Mesangial cell (primary cell): Measurements from ENCODE around the genes ZNF846, OLFM2 and ICAM5.

DNA sequence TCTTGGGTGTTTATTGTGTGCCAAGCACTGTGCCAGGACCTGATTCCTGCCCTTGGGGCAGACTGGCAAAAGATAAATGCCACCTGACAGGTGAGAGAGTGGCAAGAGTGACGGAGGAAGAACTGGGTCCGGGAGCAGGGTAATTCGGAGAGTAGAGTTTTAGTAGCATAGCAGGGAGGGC lies 6.1 kb downstream of the RAB11B start:
- RAMPAGE, long total RNA = no peak

- RAMPAGE, long total RNA = no peak
Measured at GRCh38 chr19:8455242-8455875, 10.6 kb downstream of the HNRNPM start.

DNA sequence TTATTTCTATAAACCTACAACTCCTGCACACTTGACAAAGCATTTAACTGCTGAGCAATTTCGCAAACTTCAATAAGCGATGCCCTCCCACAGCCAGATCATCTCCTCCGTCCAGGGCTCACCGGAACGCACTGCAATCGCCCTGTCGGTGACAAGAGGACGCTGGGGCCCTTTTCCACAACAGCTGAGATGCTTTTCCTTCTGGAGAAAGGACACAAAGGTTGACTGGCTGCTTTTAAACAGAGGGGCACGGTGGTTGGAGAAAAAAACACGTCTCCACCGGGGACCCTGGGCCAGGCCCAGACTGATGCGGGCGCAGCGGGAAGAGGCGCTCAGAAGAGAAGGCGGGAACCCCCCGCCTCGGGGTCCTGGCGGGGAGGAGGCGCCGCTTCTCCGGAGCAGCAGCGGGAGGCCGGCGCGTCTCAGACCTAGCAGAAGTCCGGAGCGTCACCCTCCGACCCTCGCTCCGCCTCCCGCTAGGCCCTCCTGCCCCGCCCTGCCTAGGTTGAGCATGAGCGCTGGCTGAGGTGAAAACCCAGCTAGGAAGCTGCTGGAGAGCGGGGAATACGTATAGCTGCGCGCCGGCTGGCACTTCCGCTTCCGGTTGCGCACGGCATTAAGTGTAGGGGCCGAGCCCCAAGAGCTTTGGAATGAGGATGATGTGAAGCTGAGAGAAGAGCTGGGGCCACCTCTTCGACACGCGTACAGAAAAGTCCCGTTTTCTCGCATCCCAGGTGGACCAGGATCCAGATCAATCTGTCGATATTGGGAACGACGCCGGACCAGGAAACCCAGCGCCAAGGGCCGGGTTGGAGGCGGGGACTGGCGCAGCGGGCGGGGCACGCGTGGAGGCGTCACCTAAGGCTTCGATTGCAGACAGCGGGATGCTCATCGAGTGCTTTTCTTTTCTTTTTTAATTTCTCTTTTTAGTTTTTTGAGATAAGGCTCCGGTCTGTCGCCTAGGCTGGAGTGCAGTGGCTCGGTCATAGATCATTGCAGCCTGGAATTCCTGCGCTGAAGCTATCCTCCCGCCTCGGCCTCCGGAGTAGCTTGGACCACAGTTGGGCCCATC lies at the start of gene ZNF846:
Gene ZNF846 (minus strand): TSS at position 572 of the 1,072 bp plus-strand sequence.
- RAMPAGE, long total RNA = no peak

DNA sequence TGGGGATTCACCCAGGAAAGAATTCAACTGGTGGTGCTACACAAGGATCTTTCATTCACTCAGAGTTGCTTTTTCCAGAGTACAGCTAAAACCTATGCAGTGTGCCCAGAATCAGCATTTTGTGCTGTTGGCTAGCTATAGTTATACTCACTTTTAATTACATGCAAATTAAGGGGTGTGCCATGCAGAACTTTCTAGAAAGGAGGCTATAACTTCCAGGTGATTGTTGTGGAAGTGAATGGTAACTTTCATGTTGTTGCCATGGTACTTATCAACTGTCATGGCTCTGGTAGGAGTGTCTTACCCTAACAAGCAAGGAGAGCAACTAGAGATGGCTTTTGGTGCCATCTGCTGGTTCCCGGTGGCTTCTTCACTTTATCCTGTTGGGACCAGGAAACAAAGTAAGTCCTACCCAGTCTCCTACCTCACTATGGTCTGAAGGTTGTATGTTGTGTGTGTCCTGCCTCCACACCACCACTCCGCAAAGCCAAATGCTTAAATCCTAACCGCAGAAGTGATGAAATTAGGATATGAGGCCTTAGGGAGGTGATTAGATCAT lies 22.8 kb downstream of the FBXL12 start:
- RAMPAGE, long total RNA = no peak

- RAMPAGE, long total RNA = start-site peak on the minus strand at chr19:9810674-9810710, 9 reads; start-site peak on the minus strand at chr19:9810878-9810999, 11 reads
Measured at GRCh38 chr19:9810337-9811692, 8.1 kb downstream of the FBXL12 start.

DNA sequence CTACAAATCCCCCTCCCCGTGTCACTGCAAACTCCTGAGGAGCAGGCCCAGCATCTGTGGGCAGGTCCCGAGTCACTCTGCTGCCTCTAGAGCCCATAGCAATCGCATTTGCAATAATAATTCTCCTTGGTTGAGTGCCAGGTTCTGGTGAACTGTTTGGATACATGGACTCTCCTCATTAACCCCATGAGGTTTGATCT lies 910 bp downstream of the PIN1 start:
- RAMPAGE, long total RNA = no peak

GRCh38 chr19:9936155-9936848 lies at the start of gene OLFM2:
Gene OLFM2, minus strand, starts transcription at chr19:9936515.
- RAMPAGE, long total RNA = no peak

DNA sequence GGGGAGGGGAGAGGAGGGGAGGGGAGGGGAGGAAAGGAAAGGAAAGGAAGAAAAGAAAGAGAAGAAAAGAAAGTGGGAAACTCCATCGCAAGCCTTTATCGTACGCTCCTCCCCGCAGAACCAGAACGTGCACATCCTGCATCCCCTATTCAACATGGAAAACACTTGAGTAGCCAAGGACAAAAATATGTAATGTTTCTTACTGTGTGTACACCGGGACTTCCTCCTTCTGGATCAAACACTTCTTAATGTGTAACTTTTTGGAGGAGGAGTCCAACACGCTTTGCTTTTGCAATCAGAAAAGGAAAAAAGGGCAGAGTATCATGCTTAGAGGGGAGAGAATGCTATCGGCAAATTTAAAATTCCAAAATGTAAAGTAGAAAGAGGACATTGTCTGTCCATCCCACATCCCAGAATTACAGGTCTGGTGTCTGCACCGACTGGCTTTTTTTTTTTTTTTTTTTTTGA lies 7.8 kb upstream of the SHFL start:
- RAMPAGE, long total RNA = no peak

DNA sequence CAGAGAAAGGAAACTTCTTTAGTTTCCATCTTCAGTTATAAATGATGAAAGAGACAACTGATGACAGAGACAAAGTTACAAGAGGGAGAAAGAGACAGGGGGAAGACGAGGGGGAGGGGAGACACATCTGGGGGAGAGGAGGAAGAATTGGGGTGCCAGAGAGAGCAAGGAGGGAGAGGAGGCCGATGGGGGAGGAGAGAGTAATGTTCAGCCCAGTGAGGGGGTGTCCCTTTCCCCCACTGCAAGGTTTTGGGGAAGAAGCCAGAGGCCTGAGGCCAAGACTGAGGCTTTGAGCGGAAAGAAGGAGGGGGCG lies 699 bp upstream of the PPAN start:
- RAMPAGE, long total RNA = no peak

- RAMPAGE, long total RNA = no peak
Measured at GRCh38 chr19:10109542-10110034, 1.9 kb upstream of the P2RY11 start.

DNA sequence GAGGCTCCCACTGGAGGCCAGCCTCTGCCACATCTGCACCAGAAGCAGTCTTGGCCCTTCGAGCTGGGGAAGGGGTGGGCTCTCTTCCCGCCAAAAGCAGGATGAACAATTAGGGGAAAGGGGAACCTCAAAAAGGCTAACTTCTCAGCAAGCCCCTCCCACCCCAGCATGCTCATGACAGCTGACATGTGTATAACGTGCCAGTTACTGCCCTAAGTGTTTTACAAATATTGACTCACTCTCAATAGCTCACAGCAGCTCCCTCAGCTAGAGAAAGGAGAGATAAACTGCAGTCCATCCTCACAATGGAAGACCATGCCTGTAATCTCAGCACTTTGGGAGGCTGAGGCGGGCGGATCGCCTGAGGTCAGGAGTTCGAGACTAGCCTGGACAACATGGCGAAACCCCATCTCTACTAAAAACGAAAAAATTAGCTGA lies 7.3 kb upstream of the S1PR2 start:
- RAMPAGE, long total RNA = no peak

- RAMPAGE, long total RNA = no peak
Measured at GRCh38 chr19:10242687-10243200, 9.3 kb upstream of the MRPL4 start.

DNA sequence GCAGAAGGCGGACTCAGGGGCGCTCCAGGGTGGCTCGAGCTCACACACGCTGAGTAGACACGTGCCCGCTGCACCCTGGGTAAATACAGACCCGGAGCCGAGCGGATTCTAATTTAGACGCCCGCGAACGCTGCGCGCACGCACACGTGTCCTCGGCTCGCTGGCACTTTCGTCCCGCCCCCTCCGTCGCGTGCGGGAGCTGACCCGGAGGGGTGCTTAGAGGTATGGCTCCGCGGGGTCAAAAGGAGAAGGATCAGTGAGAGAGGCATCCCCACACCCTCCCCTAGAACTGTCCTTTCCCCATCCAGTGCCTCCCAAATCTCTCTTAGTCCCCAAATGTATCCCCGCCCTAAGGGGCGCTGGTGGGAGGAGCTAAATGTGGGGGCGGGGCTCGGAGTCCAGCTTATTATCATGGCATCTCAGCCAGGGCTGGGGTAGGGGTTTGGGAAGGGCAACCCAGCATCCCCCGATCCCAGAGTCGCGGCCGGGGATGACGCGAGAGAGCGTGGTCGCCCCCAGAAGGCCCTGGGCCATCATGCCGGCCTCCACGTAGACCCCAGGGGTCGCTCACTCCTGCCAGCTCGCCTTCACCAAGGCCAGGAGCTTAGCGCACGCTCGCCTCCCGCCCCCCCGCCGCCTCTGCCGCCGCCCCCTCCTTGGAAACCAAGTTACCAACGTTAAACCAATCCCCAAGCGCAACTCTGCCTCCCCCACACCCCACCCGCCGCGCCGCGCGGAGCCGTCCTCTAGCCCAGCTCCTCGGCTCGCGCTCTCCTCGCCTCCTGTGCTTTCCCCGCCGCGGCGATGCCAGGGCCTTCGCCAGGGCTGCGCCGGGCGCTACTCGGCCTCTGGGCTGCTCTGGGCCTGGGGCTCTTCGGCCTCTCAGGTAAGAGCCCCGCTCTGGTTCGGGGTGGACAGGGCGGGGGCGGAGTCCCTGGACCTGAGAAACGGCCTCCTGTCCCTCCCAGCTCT lies at the start of gene ICAM5:
Gene ICAM5 (plus strand): TSS at position 713 of the 972 bp plus-strand sequence.
- RAMPAGE, long total RNA = no peak

GRCh38 chr19:10295137-10295908 lies 5.6 kb downstream of the ICAM5 start:
- RAMPAGE, long total RNA = no peak

DNA sequence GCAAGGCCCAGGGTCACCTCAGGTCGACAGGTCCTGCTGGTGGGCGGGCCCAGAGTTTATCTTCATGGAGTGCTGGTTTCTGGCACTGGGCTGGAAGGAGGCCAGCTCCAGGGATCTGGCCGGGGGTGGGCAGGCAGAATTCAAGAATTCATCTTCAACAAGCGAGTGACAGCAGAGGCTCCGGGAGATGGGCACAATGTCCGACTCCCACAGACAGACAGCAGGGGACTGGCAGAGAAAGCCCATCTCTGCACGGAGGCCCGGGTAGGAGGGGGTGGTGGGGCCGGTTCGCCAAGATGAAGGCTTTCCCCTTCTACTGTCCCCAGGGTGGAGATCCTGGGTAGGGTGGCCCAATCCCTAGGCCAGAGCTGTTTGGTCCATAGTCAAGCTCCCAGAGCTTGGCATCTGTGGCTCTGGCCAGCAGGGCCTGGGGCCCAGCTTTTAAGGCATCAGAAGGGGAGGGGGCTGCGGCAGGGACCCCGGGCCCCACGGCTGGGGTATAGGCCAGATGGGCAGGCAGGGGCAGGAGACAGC lies 610 bp upstream of the FDX2 start:
- RAMPAGE, long total RNA = no peak

DNA sequence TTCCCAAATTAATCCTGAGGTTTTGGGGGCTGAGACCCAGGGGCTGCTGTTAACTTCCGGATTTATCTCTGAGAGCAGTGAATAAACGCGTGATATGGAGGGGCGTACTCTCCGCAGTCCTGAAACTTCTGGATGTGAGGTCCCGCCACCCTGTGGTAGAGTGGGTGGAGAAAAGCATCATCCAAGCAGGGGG lies 671 bp downstream of the RAVER1 start:
- RAMPAGE, long total RNA = no peak

DNA sequence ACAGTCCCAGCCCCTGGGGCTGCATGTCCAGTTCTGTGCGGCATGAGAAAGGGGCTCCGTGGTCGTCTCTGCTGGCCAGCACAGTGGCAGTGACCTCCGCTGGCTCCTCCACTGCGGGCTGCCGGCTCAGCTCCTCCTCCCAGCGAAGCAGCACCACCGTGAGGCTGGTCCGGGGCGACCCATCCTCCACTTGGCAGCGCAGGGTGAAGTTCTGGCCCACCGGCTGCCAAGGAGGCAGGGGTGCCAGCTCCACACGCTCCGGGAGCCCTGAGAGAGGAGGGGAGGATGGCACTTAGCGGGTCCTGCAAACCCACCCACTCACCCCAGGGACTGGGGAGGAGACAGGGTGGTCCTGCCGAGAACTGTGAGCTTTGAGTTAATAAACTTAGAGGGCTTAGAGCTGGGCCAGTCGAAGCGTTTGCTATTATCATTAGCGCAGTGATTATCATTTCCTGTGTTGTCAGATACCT lies 2.4 kb upstream of the RAVER1 start:
- RAMPAGE, long total RNA = no peak

DNA sequence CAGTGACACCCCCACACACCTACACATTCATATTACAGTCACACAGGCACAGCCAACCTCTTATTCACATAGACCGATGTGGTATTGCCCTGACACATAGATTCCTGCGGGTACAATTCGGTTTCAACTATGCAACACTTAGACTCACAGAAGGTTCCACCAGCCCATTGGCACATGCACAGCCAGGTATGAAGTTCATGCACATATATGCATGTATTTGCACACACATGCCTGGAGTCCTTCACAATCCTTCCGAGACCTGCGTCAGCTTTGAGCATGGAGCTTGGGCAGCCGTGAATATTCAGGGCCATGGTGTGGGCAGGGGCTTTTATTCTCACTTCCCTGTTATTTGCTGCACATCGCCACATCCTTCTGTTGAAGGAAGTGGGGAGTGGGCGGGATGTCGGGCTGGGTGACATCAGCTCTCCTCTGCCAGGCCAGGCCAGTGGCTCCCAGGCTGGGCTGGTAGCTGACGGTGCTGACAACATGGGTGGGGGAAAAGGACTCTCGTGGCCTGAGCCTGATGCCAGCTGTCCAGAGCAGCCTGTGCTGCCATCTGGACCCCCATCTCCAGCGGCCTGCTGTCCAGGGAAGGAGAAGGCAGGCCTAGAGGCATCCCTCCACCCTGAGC lies 5.4 kb upstream of the CDC37 start:
- RAMPAGE, long total RNA = no peak

DNA sequence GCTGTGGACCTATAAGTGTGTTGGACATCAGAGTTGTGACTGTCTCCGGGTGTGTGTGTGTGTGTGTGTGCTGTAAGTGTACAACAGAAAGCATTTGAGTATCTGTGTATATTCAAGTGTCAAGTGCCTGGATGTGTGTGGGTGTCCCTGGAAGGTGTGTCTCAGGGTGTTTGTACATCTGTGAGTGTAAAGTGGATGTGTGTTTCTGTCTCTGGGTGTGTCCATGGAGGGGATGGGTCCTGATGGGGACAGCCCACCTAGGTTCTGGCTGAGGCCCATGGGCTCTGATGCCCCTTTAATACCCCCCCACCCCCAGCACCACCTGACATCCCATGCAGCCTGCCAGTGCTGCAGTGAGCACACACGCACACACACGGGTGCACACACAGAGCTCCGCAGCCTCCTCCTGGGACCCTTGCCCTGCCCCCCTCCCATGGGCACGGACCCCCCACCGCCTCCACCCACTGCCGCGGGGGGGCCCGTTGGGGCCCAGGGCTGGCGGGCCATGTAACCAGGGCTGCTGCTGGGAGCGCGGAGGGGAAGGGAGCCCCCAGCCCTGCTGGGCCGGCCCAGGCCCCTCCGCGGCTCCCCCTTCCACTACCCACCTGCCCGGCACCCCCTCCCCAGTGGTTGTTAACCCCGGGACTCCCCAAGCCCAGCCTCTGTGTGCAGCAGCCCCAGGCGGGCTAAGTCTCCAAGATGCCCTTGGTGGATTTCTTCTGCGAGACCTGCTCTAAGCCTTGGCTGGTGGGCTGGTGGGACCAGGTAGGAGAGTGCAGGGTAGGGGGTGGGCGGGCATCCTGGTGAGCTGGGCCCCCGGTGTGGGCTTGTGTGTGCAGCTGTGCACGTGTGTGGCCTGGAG lies 32.5 kb downstream of the PDE4A start:
- RAMPAGE, long total RNA = no peak

DNA sequence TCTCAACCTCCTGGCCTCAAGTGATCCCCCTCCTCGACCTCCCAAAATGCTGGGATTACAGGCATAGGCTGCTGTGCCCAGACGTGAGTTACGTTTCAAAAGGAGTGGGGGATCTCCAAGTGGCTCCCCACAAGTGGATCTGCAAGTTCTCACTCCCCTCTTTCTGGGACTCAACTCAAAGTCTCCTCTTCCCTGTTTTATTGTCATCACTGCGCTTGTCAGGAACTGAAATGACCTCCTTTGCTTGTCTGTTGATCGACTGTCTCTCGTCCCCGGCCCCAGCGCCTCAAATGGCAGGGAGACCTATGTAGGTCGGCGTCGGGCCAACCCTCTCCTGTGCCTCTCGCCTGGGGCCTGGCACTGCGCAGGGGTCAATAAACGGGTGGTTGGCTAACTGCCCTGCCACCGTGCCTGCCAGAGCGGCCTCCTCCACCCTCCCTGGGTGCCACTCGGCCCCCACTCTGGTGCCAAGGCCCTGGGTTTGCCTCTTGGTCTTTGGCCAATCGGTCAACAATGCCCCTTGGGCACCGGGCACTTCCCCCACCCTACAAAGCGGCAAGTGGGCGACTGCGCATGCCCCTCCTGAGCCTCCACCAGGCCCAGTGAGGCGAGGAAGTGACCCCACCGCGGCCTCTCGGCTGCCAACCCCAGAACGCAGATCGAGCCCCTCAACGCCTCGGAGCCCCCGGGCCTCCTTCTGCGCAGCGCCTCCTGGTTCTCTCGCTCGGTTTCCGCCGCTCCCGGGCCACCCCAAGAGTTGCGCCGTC lies 1.2 kb downstream of the KEAP1 start:
- RAMPAGE, long total RNA = no peak